ENCODE measurements around the gene NCKAP5L.

- PRO-cap: no peak
These were observed 26.1 kb downstream of the PRPF40B start for GRCh38 chr12:49649367-49650034.

GRCh38 chr12:49707677-49707985 is 426 bp upstream of the FMNL3 start:
- PRO-cap: no peak

DNA sequence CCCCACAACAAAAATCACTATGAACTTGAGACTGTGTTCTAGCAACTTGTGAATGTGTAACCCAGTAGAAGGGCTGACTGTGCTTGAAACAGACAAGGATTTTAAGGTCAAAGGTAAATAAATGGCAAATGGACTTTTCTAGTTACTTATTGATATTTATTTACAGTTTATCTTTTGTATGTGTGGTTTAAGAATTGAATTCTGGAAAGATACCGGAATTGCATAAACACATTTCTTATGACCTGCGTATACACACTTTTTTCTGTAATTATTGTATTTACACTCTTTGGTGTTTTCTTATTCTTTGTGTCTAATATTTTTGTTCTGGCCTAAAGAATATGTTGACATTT is 1.1 kb downstream of the TMBIM6 start:
- PRO-cap: no peak

DNA sequence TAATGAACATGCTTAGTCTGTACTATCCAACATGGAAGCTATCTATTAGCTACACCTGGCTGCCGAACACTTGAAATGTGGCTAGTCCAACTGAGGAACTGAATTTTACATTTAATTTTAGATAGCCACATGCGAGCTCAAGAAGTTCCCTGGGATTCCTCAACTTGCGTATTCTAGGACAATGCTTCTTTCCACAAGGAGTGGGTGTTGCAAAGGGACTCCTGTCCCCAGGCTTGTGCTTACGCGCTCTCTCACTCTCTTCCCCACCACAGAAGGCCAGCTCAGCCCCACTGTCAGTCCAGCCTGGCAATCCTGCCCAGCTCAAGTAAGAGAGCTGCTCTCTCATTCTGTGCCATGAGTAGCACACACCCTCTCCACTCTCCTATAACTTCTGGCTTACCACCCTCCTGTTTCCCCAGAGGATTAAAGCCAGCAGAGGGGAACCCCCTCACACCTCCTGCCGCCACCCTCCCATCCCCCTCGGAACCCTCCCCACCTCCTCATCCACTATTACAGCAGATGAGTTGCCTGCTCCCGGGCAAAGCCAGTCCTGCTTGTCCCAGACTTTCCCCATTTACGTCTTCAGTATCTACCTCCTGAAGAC is 17.1 kb downstream of the NCKAP5L start:
- PRO-cap: no peak

DNA sequence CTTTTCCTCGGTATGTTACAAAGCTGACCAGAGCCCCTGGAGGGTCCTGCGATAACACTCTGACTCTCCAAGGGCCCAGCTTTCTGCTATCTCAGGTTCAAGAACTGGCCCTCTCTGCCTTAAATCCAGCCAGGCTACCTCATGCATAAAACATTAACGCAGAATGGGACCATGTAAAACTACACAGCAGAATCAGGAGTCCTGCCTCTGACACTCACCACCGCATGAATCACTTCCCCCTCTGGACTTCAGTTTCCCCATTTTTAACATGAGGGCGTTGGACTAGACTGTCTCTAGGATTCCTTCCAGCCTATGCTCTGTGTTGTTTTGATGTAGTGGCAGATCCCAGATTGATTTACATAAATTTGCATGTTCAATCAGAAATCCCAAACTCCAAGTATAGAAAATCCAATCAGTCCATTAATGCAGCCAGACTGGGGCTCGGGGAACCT is 3.3 kb downstream of the NCKAP5L start:
- PRO-cap: no peak

GRCh38 chr12:49828319-49828895 is at the start of gene NCKAP5L:
Gene NCKAP5L (minus strand): TSS chr12:49828413.
- PRO-cap: bidirectional peak, plus-strand start at chr12:49828543, minus-strand start at chr12:49828413

DNA sequence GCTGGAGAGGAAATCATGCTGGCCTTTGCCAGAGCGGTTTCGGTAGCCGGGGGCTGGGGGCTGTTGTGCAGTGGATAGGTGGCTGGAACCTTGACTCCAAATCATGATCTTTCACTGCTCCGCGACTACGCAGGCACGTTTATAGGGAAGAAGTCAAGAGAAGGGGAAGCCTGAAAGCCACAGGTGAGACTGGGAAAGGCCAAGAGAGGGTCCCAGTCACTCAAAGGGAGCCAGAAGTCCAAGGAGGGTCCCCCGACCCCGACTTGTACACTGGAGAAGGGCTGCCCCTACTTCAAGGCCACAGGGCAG is 2.6 kb upstream of the AQP6 start:
- PRO-cap: no peak

DNA sequence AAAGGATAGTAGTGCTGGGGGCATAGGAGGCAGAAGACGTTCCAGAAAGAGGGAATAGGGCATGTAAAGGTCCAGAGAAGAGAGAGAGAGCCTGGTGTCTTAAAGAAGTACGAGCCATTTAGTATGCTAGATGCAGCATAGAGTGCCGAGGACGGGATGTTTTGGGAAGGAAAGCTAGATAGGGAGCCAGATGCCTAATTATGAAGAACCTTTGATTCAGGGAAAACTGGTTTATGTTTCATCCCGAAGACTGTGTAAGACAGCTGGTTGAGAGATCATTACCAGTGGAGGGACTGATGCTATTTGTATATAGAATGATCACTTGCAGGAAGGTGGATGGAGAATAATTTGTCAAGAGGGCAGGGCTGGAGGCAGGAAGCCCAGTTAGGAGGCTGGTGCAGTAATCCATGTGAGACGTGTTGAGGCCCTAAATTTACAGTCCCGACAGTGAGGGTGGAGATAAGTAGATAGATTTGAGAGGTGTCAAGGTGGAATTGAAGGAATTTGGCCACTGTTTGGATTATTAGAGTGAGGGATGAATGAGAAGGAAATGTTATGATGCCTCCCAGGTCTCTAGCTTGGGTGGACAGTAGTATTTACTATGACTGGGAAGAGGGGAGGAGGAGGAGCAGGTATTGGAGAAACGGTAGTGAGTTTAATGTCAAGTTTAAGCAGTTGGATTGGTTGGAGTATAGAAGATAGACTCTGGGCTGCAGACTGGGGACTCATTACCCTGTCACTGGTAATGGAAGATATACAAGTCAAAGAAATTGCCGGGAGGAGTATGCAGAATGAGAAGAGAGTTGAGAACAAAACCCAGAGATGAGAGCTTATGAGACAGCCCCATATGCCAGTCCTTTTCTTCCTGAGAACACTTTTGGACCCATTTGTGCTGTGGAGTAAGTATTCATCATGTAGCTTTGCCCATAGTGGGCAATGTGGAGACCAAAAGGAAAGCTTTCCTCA is 7.9 kb upstream of the GPD1 start:
- PRO-cap: no peak

GRCh38 chr12:50132376-50133093 is 20.5 kb downstream of the COX14 start:
- PRO-cap: no peak

DNA sequence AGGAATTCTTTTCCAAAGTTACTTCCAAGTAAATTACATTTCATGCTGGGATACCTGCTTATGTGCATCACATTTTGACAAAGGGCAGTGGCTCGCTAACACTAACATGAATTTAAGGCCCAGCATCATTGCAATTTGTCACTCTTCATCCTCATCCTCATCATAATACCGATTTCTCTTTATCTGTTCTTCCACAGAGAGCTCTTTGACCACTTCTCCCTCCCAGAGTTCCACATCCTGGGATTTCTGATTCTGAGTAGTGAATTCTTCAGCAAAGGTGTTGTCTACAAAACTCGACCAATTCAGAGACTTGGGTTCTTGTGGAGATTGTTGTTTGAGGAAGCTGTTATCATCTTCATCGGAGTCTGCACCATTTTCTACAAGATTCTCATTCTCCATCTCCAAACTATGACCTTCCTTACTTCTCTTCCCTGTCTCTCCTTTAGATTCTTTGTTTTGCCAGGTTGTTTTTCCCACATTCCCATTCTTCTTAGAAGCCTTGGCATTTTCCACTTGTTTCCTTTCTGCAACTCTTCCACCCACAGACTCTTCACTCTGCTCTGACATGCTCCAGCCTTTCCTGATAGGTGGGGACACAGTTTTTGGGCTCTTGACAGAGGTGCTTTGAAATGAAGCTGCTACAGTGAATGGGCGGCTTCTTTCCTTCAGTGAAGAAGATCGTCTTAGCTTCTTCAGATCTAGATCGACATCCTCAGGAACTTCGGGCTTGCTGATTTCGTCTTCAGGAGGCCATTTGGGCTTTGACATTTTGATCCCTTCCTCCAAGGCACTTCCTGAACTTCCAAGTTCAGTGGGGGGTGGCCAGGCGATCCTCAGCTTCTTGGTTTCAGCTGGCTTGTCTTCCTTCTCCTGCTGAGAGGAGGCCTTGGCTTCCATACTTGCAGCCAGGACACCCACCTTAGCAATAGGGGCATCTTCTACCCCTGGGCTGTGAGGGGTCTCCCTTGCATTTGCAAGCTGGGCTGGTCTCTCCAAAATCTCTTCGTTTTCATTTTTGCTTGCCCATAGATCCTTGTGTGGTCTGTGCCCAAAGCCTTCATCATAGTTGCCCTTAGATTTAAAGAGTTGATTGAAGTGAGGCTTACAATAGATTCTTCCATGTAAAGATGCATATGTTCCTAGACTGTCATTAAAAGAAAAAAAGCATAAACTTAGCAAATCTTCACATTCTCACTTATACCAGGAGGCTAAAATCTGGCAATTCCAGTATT is 10.2 kb upstream of the CERS5 start:
- PRO-cap: no peak

DNA sequence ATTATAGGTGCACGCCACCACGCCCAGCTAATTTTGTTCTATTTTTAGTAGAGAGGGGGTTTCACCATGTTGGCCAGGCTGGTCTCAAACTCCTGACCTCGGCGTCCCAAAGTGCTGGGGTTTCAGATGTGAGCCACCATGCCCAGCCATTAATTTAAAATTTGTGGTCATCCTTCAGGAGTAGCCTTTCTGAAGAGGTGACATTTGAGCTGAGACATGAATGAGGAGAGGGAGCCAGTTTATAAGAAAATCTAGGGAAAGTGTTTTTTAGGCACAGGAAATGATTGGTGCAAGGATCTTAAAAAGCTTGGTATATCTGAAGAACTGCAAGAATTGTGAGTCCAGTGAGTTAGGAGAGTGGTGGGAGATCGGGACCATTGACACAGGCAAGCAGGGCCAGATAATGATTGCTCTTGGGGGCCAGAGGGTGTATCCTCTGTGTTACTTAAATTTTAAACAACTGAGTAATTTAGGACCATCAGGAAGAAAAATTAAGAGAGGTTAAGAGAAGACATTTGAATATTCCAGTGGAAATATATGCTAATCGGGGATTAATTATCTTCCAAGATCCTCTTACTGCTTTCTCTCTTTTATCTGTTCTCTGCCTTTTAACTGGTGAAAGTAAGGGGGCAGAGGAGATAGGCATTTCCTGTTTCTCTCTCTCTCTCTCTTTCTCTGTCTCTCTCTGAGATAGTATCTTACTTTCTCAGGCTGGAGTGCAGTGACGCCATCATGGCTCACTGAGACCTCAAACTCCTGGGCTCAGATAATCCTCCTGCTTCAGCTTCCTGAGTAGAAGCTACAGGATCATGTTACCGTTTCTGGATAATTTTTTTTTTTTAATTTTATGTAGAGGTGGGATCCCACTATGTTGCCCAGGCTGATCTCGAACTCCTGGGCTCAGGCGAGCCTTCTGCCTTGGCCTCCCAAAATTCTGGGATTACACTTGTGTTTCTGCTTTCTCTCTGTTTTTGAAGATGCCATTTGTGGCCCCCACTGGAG is 84.8 kb downstream of the DIP2B start:
- PRO-cap: no peak

- PRO-cap: no peak
These were observed 104.2 kb upstream of the ATF1 start for GRCh38 chr12:50659783-50660025.

DNA sequence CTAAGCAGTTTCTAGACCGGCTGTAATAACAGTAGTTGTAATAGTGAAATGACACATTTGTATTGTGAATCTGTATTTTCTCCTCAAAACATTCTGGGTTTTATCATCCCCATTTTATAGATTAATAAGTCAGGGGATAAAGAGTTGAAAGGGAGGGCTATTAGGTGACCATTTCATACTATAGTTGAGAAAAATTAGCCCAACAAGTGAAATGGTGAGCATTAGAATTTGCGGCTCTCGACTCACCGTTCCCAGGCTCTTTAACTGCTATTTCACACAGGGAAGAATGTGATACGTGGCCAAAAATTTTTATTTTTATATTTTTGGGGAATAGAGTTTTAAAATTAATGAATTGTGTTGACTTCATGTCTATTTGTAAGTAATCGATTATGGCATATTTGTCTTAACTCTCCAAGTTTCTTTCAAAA is 563 bp downstream of the TMPRSS12 start:
- PRO-cap: no peak

DNA sequence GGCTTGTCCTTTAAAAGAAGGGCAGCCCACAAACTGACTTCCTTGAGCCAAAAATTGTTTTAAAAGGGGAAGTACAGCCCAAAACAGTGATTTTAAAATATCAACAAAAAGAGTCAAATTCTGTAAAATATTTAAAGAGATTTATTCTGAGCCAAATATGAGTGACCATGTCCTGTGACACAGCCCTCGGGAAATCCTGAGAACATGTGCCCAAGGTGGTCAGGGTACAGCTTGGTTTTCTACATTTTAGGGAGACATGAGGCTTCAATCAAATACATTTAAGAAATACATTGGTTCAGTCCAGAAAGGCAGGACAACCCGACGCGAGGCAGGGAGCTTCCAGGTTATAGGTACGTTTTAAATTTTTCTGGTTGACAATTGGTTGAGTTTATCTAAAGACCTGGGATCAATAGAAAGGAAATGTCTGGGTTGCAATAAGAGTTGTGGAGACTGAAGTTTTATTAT is 1.1 kb upstream of the METTL7A start:
- PRO-cap: no peak

DNA sequence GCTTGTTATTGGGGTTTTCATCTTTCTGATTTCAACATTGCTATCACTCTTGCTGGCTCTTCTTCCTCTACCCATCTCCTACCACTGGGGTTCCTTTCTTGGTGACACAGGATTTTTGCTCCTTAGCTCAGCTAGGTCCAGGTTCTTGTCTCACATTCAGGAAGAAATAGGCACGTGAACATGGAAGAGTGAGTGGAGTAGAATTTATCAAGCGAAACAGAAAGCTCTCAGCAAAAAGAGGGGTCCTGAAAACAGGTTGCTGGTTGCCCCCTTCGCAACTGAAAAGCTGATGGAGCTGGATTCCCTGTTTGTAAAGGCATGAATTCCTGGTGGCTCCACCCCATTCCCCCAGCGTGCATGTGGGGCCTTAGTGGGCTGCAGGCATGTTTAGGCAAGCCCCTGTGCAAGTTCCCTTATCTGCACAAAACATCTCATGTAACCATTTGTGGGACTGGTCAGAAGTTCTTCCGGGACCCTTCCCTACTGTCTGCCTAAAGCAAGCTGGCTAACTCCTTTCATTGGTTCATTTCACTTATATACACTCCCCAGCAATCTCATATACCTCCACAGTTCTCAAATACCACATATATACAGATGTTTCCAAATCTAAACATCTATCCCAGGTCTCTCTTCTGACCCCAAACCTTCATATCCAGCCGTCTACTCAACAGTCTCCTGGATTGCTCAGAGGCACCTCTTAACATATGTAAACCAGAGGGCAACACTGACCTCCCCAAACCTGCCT is 3.5 kb downstream of the METTL7A start:
- PRO-cap: bidirectional peak, plus-strand start at position 458 of the sequence, minus-strand start at position 280 of the sequence

- PRO-cap: no peak
These were observed 5.7 kb downstream of the SLC11A2 start for GRCh38 chr12:51020398-51020894.

- PRO-cap: no peak
These were observed 372 bp upstream of the TFCP2 start for GRCh38 chr12:51173396-51173618.

GRCh38 chr12:51197708-51198411 is 20.0 kb downstream of the POU6F1 start:
- PRO-cap: no peak

- PRO-cap: no peak
These were observed 12.5 kb upstream of the GALNT6 start for GRCh38 chr12:51403436-51404373.

GRCh38 chr12:51568142-51568960 is 22.7 kb upstream of the SCN8A start:
- PRO-cap: no peak